ENCODE measurements around a stretch of chr3.

DNA sequence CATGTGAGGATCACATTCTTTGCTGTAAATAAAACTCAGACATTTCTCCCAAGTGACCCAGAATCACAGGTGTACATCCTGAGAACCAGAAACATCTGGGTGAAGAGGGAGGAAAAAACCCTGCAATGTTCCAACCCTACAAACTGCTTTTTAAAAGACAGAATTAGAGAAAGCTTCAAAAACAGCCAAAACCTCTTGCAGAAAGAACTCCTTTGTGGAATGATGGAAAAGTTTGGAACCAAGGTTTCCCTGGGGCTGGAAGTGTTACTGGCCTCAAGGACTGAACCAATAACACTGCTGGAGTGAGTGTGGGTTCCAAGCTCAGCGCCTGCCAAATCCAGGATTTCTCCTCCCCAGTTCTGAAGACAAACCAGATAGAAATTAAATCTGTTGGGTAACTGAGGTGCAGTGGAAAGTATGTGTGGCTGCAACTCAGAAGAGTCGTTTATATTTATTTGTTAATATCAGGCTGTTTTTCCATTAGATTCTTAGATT lies 66.6 kb upstream of the FNDC3B start:
- PRO-cap, result no peak

DNA sequence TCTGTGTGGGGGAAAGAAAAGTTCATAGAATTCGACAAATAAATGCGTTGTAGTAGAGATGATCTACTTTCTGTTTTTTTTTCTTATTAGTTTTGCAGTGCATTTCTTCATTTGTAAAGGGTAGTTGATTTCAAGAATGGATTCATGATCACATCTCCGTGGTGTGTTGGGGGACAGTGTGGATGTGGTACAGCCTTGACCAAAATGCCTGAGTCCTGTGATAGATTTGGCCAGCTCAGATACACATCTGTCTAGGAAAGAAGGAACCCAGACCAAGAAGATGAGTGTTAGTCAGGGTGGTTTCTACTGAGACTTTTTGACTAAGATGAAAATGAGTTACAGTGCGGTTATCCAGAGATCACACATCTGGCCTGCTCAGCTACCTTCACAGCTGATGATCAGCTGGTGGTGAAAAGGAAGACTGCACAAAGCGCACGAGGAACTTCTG lies 68.0 kb downstream of the FNDC3B start:
- PRO-cap, result no peak

- PRO-cap, result no peak
These were observed 98.6 kb downstream of the FNDC3B start for GRCh38 chr3:172137585-172138749.

DNA sequence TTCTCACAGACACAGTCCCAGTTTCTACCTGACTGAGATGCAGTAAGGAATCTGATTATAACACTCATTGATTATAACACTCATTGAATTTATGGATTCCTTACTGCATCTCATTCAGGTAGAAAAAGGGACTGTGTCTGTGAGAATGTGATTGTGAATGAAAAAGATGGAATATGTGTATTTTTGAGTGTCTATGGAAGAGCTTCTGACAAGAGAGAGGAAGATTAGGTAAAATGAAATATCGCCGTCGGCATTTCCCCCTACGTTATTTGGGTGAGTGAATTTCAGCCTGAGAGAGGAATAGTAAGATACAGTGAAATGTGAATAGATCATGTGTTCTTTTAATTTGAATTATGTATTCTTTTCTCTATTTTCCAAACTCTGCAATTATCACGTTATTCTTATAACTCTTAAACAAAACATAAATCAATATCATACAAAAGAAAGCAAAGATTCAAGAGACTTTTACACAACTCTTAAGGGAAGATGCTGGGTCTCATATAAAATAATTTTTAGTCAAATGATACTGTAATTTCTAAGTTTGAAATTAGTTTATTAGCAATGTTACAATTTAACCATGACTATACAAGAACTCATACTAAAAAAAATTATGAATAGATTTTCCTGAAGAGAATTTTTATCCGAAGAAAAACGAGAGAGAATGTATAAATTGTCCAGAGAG lies 195.7 kb downstream of the GHSR start:
- PRO-cap, result no peak

GRCh38 chr3:172294013-172294561 lies 154.2 kb downstream of the GHSR start:
- PRO-cap, result no peak

DNA sequence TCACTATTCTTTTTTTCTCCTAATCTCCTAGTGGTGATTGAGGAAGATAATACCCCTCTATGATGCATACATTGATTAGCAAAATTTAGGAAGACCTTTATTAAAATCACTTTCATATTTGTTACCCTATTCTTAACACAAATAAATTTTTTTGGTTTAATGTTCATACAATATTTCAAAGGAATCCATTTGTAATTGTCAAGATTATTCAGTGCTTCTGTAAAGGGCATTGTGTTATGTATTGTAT lies 145.8 kb downstream of the GHSR start:
- PRO-cap, result no peak

DNA sequence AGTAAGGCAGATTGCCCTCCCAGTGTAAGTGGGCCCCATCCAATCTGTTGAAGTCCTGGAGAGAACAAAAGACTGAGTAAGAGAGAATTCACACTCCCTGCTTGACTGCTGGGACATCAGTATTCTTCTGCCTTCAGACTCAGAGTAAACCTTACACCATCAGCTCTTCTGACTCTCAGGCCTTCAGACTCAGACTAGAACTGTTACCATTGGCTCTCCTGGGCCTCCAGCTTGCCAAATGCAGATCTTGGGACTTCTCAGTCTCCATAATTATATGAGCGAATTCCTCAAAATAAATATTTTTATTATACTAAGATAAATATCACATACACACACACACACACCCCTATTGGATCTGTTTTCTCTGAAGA lies 84.6 kb upstream of the TNFSF10 start:
- PRO-cap, result no peak

DNA sequence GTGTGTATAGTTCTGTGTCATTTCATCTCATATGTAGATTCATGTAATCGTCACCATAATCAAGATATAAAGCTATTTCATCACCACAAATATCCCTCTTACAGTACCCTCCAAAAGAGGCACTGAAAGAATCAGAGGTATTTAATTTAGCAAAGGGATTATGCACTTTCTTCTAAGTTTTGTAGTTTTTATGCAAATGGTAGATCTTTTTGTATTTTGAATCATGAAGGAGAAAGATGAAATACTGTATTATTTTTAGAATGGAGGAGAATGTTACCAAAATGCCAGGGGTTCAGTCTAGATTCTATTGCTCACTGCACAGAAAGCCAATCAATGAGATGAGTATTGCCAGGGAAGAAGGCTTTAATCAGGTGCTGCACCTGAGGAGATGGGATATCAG lies 410.9 kb upstream of the NAALADL2 start:
- PRO-cap, result no peak

- PRO-cap, result no peak
These were observed 252.9 kb upstream of the NAALADL2 start for GRCh38 chr3:174606233-174606722.

GRCh38 chr3:176326618-176327488 lies 870.4 kb downstream of the TBL1XR1 start:
- PRO-cap, result no peak

DNA sequence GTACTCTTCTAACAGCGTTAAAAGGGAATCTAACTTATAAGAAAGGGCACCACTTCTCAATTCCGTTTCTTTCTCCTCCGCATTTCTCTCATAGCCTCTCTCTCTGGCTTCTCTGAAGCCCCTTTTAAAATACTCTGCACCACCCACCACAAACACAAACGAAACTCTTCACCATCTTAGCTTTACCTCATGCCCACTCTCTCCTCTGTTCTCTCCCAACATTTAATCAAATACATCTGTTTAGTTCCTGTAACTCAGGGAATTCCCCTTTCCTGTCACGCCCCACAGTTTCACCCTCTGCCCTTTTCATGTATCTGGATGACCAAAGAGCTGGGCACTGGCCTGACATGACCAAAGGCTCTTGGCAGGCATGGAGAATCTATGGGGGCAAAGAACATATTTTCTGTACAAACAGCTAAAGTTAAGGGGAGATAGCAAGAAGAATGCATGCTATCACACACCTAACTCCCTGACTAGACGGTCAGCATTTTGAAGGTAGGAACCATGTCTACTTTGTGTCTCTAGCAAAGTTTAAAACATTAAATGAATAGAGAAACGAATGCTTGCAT lies 270.0 kb downstream of the TBL1XR1 start:
- PRO-cap, result no peak

DNA sequence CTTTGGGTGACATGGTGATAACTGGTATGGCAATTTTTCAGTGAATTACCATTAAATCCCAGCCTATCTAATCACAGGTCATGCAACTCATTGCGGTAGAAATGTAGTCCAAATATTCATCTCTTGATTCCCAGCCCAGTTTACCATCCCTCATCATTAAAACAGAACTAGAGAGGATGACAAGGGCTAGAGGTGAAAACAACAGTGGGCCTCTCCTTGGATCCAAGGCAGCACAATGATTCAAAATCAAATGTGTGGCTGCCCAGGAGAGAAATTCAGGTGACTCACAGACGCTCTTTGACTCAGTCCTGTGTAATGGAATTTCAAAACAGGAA lies 246.6 kb downstream of the TBL1XR1 start:
- PRO-cap, result no peak

GRCh38 chr3:177033971-177034389 lies 163.3 kb downstream of the TBL1XR1 start:
- PRO-cap, result no peak

GRCh38 chr3:177051336-177052015 lies 145.8 kb downstream of the TBL1XR1 start:
- PRO-cap, result unidirectional peak, minus-strand start at chr3:177051607

- PRO-cap, result no peak
These were observed 77.0 kb downstream of the TBL1XR1 start for GRCh38 chr3:177120179-177120776.

DNA sequence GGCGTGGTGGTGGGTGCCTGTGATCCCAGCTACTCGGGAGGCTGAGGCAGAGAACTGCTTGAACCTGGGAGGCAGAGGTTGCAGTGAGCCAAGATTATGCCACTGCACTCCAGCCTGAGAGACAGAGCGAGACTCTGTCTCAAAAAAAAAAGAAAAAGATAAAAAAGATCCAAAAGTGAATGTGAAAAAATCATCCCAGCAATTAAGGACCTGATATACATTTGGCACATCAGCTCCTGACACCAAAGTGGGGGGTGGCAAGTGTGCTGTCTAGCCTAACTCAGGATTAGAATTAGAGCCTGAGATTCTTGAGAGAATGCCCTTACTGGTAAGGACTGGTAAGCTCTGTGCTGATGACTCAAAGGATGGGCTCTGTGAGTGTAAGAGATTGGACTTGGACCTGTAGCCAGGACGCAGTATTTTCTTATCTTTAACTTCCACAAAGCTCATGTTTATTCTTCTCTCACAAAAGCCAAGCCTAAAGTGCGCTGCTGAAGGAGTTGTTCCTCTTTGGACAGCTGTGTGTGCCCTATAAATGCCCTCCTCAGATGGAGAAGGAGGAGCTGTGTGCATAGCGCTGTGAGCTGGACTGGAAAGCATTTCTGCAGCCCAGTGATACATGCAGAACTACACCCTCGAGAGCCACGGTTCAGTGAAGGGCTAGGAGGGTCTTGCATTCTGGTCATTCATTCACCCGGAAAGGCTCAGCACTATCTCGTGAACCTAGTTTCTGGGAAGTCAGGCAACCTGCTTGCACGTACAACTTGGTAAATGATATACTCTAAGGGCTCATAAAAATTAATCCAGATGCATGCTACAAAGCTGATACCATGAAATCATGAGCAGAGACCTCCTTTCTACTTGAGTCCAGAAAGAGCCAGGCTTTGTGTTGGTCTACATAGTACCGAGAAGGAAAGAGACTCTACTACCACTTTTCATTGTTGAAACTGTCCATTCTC lies 102.8 kb upstream of the TBL1XR1 start:
- PRO-cap, result no peak

DNA sequence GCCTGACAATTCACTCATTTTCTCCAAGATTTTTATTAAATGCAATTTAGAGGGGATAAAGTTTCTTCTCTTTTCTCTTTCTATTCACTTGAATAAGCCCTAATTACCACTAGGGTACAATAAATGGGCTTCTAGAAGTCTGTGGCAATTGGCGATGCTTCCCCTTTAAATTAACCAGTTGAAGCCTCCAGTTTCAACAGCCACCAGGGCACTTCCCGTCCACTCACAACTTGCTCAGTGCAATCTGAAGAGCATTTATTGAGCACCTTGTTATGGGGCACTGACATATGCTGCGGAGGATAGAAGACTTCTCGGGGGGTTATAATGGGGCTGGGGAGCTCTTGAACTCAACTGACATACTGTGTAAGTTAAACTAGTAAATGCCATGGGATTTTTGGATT lies 160.6 kb upstream of the TBL1XR1 start:
- PRO-cap, result no peak

GRCh38 chr3:177478277-177478910 lies 281.1 kb upstream of the TBL1XR1 start:
- PRO-cap, result no peak

DNA sequence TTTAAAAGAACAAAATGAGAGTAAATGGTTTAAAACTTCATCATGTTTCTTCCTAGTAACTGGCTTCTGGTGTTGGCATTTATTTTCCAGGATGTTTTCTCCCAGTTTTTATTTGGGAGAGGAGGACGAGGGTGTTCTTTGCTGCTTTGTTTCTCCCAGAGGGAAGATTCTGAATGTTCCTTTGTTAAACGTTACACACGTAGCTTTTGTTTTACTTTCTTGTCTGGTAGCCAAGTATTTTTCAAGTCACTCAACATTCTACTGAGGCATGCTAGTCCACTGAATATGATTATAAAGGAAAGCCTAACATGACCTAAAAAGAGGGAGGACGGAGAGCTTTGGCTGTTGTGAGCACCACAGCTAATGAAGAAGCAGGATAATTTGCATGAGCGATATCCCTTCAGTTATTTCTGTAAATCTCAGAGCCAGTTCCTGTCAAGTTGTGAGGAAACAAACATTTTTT lies 422.1 kb upstream of the TBL1XR1 start:
- PRO-cap, result no peak

- PRO-cap, result no peak
These were observed 200.0 kb downstream of the KCNMB2 start for GRCh38 chr3:178736187-178736735.

All from NALM6 (cell line).